ENCODE measurements around a stretch of chr10.

- PRO-cap = no peak
Measured at GRCh38 chr10:6114612-6115267, 25.9 kb downstream of the RBM17 start.

- PRO-cap = no peak
Measured at GRCh38 chr10:6136256-6136887, 47.5 kb downstream of the RBM17 start.

GRCh38 chr10:6143135-6143499, 54.3 kb downstream of the RBM17 start:
- PRO-cap = no peak

- PRO-cap = no peak
Measured at GRCh38 chr10:6170320-6170930, 32.3 kb upstream of the PFKFB3 start.

GRCh38 chr10:6195790-6196448, 6.8 kb upstream of the PFKFB3 start:
- PRO-cap = no peak

- PRO-cap = no peak
Measured at GRCh38 chr10:6226144-6226976, 23.6 kb downstream of the PFKFB3 start.

DNA sequence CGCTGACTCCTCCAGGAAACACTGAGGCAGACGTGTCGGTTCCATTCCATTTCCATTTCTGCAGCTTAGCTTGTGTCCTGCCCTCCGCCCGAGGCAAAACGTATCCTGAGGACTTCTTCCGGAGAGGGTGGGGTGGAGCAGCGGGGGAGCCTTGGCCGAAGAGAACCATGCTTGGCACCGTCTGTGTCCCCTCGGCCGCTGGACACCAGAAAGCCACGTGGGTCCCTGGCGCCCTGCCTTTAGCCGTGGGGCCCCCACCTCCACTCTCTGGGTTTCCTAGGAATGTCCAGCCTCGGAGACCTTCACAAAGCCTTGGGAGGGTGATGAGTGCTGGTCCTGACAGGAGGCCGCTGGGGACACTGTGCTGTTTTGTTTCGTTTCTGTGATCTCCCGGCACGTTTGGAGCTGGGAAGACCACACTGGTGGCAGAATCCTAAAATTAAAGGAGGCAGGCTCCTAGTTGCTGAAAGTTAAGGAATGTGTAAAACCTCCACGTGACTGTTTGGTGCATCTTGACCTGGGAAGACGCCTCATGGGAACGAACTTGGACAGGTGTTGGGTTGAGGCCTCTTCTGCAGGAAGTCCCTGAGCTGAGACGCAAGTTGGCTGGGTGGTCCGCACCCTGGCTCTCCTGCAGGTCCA, 30.3 kb downstream of the PFKFB3 start:
- PRO-cap = no peak

DNA sequence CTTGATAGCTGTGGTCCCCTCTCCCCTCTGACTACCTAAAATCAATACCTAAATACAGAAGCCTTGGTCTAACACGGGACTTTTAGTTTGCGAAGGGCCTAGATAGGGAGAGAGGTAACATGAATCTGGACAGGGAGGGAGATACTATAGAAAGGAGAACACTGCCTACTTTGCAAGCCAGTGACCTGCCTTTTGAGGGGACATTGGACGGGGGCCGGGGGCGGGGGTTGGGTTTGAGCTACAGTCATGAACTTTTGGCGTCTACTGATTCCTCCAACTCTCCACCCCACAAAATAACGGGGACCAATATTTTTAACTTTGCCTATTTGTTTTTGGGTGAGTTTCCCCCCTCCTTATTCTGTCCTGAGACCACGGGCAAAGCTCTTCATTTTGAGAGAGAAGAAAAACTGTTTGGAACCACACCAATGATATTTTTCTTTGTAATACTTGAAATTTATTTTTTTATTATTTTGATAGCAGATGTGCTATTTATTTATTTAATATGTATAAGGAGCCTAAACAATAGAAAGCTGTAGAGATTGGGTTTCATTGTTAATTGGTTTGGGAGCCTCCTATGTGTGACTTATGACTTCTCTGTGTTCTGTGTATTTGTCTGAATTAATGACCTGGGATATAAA, 32.2 kb downstream of the PFKFB3 start:
- PRO-cap = no peak

GRCh38 chr10:6246736-6247308, 44.1 kb downstream of the PFKFB3 start:
- PRO-cap = no peak

GRCh38 chr10:6299126-6299795, 96.5 kb downstream of the PFKFB3 start:
- PRO-cap = no peak

- PRO-cap = no peak
Measured at GRCh38 chr10:7401671-7402095, 9.2 kb downstream of the SFMBT2 start.

DNA sequence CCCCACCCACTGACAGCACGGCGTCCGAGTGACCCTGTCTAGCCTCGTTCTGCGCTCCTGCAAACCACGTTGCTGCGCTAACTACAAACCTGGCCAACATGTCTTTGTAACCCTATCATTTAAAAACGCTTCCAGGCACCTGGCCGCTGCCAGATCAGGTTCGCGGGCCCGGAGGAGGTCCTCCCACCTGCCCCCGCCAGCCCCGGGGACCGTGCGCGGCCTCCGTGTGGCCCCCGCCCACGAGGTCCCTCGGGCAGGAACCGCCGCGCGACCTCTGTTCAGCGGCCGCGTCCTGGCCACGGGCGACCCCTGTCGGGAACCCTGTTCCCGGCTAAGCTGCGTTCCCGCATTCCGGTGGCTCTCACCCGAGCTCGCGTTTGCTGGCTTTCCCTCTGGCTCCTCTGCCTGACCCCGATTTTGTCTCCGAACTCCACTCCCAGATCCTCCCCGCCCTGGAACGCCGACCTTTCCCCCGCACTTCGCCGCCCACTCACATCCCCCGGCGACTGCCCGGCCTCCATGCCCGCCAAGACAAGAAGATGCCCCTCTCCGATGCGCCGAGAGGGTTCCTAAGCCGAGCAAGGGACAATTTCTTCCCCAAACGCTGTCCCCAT, 2.4 kb downstream of the SFMBT2 start:
- PRO-cap = bidirectional peak, plus-strand start at position 534 of the sequence, minus-strand start at position 403 of the sequence

- PRO-cap = no peak
Measured at GRCh38 chr10:7708153-7708934, 5.2 kb downstream of the ITIH2 start.

- PRO-cap = no peak
Measured at GRCh38 chr10:8050290-8051559, 3.8 kb upstream of the GATA3 start.

- PRO-cap = no peak
Measured at GRCh38 chr10:8059780-8060839, 5.6 kb downstream of the GATA3 start.

DNA sequence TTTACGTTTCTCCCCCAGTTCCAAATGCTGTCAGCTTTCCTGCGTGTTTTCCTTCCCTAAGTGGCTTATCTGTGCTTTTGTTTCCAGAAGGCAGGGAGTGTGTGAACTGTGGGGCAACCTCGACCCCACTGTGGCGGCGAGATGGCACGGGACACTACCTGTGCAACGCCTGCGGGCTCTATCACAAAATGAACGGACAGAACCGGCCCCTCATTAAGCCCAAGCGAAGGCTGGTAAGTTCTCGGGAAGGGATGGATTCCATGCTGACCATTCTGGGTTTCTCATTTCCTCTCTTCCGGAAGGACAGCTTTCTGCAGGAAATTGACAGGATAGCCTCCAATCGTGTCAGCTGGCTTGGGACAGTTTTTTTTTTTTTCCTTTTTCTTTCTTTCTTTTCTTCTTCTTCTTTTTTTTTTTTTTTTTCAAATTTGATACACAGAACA, 9.4 kb downstream of the GATA3 start:
- PRO-cap = no peak

DNA sequence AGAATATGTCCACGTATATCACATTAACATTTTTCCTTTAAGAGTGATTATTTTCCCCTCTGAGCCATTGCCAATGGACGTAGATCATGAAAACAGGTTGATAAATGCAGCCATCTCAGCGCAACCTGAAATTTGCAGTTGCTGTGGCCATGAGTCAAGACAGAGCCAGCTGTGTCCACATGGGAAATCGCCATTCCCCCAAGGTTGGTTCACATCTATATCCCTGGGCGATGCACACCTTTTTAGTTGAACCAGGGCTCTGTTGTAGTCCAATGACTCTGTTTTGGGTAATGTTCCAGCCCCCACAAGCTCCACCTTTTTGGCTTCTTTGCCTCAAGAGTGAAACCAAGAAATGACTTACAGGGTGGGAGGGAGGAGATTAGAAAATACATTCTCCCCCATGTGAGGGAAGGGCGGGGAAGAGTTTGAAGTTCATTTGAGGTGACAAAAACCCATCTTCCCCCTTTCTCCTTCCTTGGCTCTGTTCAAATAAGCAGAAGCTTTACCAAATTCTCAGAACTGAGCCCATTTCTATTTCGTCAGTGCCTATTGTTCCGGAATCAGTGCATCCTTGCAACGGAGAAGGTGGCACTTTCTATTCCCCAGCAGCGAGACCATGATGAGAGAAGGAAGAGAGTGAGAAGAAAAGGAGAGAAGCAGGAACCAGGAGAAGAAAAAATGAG, 82.8 kb downstream of the GATA3 start:
- PRO-cap = no peak

DNA sequence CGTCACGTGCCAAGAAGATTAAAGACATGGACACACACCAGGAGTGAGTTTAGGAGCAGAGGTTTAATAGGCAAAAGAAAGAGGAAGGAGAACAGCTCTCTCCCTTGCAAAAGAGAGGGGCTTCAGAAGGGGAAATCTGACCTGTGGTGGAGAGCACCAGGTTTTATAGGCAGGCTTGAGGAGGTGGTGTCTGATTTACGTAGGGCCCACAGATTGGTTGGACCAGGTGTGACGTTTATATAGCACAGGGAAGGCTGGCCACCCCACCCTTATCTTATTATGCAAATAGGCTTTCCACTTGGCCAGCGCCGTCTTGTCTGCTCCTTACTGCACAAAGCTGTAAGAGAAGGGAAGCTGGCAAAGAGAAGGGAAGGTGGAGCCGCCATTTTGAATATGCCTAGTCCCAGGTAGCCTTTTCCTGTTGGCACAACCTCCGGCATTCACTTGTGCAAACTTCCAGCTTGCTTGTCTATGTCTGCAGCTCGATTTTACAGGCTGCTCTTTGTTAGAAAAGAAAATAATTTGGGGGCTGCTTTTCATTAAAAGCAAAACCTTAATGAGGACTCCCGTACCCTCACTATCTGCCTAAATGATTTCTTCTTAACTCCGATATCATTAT, 221.4 kb downstream of the GATA3 start:
- PRO-cap = no peak

GRCh38 chr10:8369573-8370204, 315.2 kb downstream of the GATA3 start:
- PRO-cap = no peak

DNA sequence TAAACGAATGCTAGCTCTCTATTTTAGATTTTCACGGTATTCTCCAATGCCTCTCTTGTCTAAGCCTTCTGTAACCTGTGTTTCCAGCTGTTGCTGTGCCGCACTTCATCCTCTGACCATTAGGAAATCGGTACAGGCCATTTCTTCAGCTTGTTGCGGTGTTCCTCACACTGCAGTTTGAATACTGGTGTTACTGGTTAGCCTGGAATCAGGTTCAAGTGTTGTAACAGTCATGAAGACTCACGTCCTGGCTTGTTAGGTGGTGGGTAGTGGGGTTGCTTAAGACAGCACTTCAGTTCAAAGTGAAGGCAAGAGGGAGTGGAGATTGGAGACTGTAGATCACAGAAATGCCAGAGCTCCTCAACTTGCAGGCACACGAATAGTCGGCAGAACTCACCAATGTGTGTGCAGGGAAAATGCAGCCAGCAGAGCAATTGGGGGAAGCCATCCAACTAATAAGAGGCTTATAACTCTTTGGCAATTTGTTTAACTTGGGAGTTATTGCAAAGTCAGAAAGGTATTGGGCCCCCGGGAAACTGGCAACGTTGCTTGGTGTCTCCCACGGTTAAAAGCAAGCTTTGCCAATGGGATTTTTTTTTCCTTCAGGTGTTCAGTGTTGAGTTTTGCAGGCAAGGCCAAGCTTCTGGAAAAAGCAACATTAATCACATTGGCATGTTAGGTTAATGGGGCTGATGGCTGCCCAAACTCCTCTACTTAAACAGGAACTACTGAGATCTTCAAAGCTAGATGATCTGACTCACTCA, 380.8 kb downstream of the GATA3 start:
- PRO-cap = no peak